PC-3 (cell line): ENCODE results near the genes SFMBT1, RFT1 and PRKCD.

DNA sequence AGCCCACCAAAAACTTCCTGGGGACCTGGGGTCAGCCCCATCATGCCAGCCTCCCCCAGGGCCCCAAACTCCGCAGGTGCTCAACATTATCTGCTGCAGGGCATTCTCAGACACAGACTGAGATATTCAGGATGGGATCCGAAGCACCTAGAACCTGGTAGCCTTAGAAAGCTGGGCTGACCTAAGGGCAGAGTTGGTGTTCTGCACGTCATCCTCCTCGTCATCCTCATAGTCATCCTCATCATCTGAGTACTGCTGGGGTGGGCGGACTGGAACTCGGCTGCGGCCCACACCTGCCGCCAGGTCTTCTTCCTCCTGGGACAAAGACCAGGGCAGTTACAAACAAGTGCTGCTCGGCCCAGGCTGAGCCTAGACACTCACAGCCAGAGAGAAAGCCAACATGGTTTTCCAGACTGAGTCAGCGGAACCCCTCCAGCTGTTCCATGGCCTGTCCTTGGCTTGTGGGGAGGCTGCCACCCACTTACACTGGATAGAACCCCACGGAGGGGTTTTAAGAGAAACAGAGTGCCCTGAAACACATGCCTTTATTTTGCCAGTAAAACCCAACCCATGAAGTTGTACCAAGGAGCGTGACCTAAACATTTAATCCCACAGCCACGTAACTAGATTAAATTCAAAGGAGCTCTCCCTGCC, 5.4 kb downstream of the BAP1 start:
- RAMPAGE, long total RNA = no peak

DNA sequence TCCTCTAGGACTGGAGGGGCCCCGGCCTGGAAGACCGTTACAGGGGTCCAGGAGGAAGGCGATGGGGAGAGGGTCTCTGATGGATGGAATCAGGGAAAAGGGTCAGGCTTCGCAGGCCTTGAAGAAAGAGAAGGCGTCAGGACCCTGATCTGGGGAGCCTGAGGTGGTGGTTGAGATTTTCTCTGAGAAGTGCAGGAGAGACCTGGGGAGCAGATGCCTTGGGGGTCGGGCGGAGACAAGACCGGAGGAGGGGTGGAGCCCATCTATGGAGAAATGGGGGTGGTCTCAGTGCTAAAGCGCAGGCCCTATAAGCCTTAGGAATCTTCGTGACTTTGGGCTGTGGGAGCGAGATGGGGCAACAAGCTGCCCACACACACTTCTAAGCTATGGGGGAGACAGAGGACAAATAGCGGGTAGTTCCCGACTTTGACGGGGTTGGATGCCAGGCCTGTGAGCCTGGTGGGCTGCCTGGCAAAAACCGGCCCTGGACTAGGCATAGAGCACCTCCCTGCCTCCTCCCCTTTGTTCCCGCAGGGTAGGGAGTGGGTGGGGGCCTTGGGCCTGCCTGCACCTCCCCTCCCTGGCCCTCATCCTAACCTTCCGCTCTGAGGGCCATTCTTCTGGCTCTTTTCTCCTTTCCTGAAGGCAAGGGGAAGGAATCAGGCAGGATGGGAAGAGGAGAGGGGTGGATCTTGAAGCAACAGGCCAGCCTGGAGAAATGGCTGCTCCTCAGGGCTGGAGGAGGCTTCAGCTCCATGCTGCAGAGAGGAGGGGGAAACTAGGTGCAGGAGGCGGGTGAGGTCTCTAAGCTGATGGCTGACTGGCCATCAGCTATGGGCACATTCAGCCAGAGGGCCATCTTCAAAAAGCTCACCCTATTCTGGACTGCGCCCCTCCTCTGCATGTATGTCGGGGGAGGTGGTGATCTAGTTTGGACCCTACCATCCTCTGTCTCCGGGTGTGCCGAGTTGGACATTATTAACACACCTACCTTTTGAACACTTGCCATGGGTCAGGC, 960 bp downstream of the NISCH start:
- RAMPAGE, long total RNA = no peak

- RAMPAGE, long total RNA = no peak
Observed at GRCh38 chr3:52487099-52487829, 7.9 kb upstream of the STAB1 start.

GRCh38 chr3:52527095-52527432, 6.6 kb downstream of the NT5DC2 start:
- RAMPAGE, long total RNA = no peak

DNA sequence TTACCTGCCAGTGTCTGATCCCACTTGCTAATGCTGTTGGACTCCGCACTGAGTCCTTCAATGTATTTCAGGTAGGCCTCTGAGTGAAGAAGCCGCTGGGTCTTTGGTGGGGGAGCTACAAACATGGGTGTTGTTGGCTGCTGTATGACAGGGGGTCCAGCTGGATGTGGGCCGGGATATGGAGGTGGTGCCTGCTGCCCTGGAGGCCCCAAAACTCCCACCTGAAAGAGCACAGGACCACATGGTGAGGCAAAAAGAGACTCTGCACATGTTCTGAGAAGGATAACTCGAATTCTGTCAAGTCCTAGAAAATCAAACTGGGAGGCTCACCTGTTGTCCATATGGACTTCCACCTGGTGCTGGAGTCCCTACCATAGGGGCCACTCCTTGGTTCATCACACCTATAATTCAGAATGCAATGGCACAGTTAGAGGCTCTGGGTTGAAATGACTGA, 14.0 kb downstream of the UQCC5 start:
- RAMPAGE, long total RNA = no peak

- RAMPAGE, long total RNA = no peak
Observed at GRCh38 chr3:52644625-52645289, 41.1 kb upstream of the GNL3 start.

DNA sequence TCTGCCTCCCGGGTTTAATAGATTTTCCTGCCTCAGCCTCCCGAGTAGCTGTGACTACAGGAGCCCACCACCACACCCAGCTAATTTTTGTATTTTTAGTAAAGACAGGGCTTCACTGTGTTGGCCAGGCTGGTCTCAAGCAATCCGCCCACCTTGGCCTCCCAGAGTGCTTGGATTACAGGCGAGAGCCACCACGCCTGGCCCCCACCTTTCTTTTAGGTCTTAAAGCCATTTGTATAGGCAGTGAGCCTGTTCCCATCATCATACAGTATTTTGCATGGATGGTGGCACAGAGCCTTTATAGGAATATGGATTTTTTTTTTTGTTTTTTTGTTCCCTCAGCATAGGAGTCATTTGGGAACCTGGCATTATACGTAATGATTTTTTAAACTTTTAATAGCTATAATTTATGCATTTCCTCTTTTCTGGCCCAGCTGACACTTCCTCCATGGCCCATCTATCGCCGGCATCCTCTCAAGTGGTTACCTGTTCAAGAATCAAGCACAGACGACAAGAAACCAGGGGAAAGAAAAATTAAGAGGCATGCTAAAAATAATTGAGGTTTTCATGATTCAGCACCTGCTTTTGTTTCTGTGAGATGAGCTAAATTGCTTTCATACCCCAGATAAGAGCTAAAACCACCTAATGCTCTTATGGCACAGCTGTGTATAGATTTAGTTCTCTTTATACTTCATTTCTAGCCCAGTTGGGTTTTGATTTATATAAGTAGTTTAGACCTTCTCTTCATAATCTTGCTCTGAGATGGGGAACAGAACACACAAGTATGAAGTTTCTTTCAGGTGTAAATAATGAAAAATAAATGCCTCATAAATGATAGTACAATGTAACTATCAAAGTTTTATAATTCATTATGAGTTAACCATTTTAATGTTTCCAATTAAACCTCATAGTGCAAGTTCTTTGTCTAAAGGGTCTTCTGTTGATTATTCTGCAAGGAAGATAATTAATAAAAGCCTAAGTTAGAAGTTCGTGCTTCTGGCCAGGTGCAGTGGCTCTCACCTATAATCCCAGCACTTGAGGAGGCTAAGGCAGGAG, 1.7 kb downstream of the SPCS1 start:
- RAMPAGE, long total RNA = no peak

DNA sequence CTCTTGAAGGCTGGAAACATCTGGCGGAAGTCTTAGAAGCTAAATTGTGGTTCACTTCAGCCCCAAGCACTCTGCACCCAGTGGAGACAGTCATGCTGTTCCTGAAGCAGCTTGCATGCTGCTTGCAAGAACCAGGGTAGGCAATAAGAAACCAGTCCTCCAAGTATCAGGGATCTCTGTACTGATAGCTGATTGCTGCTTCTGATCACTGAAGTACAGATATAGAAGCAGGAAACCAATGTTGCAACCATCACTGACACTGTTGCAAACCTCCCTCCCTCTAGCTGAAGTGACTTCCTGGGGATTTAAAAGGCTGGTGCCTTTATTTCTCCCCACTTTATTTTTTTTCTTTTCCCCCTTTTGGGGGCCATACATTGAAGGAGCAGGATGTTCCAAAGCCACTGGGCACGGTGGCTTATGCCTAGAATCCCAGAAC, 15.2 kb downstream of the SPCS1 start:
- RAMPAGE, long total RNA = no peak

- RAMPAGE, long total RNA = no peak
Observed at GRCh38 chr3:52745935-52746432, 24.8 kb downstream of the NEK4 start.

DNA sequence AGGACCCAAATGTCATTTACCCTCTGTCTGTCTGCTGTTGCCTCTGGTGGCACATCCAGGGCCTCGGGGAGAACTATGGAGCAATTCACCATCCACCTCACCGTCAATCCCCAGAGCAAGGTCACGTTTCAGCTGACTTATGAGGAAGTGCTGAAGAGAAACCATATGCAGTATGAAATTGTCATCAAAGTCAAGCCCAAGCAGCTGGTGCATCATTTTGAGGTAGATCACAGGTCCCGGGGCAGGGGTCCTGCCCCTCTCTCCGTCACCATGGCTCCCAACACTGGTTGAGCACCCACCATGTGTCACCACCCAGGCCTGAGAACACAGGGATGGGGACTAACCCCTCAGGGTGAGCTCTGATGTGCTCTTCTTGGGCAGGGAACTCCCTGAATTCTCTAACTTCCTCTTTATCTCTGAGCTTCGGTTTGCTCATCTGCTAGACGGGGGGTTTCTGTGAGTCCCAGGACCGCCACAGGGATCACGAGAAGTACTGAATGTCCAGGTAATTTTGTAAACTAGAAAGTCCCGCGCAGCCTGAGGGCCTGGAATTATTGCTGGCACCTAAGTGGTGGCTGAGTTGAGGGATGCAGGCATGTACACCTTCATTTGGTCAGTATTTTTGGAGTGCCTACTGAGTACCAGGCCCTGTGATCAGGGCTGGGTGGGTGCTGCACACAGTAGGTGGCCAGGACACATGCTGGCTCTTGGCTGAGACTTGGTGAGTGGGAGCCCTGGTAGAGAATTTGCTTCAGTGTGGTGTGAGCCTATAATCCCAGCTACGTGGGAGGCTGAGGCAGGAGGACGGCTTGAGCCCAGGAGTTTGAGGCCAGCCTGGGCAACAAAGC, 2.2 kb downstream of the ITIH1 start:
- RAMPAGE, long total RNA = no peak

DNA sequence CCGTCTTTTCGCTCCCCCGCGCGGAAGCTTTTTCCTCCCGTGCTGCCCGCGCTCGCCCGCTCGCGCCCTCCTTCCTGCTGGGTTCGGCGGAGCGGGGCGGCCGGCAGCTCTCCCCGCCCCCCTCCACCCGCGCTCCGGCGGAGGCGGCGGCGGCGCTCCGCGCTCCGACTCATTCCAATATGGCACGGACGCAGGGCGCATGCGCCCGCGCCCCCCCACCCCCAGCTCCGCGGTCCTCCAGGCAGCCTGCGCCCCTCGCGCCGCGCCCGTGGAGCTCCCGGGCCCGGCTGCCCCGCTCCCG, at the start of gene SFMBT1:
Gene SFMBT1, minus strand, starts transcription at position 181 of the 301 bp plus-strand sequence.
- RAMPAGE, long total RNA = no peak

- RAMPAGE, long total RNA = no peak
Observed at GRCh38 chr3:53072574-53073779, 27.1 kb upstream of the SFMBT1 start.

DNA sequence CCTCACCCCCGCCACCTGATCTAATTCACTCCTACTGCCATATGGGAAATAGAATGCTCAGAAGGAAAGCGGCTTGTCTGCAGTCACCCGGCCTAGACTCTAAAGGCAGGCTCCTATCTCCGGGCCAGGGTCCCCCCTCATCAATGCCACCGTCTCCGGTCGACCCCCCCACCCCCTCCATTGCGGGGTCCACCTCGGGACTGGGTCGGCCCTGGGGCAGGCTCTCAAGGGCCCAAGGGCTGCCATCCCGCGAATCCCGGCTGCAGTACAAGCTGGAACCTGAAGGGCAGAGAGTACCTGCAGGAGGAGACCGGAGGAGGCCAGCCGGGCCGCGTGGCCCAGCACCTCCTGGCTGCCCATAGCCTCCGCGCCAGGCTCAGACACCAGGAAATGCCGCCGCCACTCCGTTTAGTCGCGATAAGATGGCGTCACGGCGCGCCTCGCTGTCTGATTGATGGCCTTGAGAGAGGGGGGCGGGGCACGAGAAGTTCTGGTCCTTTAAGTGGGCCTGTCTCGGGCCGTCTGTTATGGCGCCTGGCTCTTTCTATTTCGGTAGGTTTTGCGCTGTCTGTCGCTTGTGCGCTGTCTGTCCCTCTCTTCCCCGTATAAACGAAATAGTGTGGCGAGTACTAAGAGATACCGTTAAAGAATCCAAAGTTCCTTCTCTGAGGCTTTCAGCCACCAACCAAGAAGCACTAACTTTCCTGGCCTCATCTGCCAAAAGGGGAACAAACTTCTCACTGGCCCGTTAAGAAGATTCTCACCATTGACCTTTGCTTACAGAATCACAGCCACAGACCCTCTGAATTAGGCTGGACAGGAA, at the start of gene RFT1:
Gene RFT1, minus strand, starts transcription at position 395 of the 823 bp plus-strand sequence.
- RAMPAGE, long total RNA = no peak

DNA sequence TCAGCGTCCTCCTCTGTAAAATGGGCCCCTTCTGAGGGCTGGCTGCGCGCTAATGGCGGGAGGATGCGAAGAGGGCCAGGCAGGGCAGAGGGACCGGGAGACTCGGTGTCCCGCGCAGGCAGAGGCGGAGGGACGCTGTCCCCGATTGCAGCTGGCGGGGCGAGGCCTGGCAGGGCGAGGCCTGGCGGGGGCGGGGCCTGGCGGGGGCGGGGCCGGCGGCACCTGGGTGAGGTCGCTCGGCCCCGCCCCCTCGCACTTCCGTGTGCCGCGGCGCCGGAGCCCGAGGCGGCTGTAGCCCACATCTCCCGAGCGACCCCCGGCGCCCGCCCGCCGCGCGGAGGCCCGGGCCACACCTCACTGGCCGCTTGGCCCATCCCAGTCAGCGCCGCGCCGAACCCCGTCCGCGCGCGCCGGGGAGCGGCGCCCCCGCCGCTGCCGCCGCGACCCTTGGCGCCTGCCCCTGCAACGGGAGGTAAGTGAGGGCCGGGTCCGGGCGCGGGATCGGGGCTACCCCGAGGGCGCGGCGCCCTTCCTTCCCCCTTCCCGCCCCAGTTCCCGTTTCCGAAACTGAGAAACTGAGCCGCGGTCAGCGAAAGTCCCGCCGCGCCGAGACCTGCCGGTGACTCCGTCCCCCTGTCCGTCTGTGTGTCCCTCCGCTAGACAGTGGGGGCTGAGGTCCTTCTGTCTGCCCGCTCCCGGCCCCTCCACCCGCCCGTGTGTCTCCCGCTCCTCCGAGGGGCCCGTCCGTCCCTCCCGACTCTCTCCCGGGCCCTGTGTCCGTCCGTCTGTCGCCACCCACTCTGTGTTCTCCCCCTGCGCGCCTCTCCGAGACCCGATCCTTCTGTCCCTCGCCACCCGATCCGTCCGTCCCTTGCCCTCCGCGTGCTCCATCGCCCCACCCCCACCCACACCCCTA, at the start of gene PRKCD:
Gene PRKCD, plus strand, starts transcription at position 253 of the 916 bp plus-strand sequence.
- RAMPAGE, long total RNA = no peak

GRCh38 chr3:53162692-53163141, 1.7 kb downstream of the PRKCD start:
- RAMPAGE, long total RNA = no peak

DNA sequence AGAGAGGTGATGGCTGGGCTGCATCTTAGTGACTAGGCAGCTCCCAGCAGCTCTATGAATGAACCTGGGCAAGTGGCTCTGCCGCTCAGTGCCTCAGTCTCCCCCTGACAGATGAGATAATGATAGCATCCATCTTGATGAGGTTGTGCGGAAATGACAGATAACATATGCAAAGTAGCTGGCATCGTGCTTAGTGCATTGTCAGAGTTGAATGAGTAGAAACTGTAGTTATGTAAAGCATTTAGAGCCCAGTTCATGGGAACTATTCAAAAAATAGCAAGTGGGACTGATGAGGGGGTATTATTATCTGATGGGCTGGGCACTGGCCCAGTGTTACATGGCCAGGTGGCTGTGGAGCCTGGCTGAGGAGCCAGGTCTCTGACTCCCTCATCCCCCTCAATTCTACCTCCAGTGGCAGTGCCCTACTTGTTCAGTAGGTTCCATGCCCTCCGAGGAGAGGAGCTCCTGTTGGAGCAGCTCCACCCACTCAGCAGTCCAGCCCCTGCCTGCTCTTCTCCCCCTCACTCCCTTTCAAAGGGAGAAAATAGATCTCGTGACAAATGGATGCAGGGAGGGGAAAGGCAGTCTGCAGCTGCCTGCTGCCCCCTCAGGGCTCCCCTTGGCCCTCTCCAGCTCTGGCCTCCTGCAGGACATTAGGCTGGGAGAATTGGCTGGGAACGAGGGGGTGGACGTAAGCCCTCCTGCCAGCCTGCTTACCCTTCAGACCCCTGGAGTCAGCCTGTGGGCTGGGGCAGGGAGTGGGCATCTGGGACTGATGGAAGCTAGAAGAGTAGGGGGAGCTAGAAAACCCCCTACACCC, 6.7 kb downstream of the PRKCD start:
- RAMPAGE, long total RNA = no peak

- RAMPAGE, long total RNA = no peak
Observed at GRCh38 chr3:53179381-53180048, 18.5 kb downstream of the PRKCD start.

DNA sequence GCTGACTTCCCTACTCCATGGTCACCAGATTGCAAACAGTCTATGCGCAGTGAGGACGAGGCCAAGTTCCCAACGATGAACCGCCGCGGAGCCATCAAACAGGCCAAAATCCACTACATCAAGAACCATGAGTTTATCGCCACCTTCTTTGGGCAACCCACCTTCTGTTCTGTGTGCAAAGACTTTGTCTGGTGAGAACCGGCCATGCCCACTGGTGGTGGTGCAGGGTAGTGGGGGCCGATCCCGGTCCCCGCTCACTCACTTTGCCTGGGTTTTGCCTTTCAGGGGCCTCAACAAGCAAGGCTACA, 20.4 kb downstream of the PRKCD start:
- RAMPAGE, long total RNA = no peak

DNA sequence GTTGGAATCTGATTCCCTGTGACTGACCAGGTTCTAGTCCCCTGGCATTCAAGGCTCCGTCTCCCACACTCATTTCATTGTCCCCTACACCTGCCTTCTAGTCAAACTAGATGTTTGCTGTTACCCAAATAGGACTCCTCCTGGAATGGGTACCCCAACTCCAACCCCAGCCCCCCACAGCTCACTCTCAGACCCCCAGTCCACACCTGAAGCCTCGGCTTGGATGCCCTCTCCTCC, 38.0 kb downstream of the TKT start:
- RAMPAGE, long total RNA = no peak

DNA sequence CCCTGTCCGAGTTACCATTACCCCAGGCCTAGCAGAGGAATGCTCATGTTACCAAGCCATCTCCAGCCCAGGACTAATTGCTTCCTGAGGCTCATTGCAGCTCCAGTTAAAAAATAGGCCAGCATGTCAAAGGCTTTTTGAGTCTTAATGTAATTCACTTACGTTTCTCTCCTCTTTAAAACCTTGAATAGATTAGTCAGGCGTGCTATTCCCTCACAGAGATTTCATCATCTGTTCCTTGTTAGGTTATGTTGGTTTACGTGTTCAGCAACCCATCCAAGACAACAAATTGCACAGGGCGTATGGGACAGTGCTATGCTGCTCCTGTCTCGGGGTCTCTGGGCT, 117.2 kb downstream of the CHDH start:
- RAMPAGE, long total RNA = no peak